ENCODE measurements around the gene SEL1L3.

- PRO-cap = no peak
Observed at GRCh38 chr4:25029236-25029711, 1.5 kb downstream of the LGI2 start.

DNA sequence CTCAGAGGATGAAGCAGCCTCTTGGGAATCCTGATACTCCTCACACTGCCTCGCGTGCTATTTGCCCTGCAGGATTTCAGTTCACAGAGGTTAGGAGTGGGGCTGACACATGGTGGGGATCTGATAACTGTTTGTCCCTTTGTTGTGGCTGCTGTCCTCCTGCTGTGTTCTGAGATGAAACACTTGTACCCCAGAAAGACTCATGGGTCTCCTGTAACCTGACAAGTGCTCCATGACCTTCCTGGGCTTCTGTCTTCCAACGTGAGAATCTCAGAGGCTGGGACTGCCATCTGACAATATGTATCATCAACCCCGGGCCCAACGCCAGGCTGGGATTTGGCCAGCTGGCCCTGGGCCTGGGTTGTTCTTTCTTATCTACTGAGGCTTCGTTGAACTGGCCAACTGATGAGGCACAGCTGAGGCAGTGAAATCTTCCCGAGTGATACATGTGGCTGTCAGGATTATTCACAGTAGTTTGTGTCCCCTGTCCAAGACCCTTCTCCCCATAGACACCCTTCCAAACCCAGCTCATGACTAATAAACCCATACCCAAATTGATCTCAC is 60.8 kb downstream of the SEPSECS start:
- PRO-cap = no peak

DNA sequence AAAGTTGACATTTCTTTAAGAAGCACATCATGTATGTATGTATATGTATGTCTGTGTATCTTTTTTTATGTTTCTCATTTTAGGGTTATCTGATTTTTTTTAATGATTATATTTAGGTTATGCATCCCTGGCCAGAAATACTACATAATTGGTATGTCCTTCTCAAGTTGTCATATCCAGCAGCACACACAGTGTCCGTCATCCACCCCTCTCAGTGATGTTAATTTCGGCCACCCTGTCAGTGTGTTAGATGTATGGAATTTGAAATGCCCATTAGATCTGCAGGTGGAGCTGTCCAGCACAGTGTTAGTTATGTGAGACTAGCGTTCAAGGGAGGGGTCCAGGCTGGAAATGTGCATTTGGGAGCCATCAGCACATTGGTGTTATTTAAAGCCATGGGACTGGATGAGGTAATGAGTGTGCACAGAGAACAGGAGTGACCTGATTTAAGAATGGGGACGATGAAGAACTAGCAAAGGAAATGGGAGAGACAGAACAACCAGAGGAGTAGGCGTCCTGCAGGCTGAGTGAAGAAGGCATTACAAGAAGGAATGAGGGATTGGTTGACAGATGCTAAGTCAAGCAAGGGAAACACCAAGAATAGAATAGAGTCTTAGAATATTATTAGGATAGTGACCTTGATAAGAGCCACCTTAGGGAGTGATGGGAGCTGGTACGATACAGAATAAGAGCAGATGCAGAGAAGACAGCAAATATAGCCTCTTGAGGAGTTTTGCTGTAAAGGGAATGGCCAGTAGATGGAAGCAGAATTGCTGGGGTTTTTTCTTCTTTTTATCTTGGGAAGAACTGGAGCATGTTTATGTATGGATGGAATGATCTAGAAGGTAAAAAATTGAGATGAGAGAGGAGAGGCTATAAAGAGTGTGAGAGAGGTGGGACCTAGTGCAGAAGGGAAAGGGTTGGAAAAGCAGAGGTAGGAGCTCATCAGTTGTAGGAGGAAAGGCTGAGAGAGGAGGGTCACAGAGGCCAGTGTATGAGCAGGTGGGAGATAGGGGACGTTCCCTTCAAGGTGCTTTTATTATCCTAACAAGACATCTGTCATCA is 22.7 kb downstream of the ANAPC4 start:
- PRO-cap = no peak

DNA sequence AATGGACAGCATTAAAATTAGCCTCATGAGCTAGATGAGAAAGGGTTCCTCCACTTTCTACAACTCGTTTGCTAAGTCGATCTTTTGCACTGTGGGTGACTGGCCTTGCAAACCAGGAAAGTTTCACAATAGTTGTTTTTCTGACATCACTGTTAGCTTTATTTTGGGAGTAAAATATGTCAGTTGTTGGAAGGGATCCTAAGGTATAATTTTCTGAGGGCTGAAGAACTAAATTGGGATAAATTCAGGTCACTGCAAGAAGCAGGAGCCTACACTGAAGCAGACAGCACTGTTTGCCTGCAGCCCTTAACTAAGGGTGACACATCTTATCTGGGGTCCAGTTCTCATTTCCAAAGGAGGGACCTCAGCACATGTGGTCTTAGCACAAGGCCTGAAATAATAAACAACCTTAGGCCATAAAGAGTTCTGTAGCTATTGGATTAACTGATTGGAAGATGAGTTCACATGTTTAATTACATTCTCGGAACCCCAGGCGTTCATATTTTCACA is 29.2 kb downstream of the ANAPC4 start:
- PRO-cap = no peak

DNA sequence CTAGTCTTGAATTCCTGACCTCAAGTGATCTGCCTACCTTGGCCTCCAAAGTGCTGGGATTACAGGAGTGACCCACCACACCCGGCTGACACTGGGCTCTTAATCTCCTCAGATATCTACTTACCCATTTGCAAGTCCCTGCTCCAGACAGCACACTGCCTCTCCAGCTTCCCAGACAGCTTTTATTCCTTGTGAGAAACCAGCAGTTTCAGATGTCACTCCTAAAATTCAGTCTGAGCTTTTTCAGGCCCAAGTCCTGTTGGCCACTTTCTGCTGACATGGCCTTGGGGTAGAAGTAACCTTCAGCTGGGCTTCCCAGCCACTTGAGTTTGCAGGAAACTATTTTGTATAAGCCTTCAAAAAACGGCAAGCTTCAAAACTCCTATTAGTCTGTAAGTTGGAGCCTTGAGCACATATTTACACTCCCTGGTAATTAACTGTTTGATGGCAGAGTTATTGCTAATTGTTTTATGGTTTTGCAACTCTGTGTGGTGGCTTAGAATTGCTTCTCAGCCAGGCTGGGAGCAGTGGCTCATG is 86.6 kb upstream of the SLC34A2 start:
- PRO-cap = no peak

- PRO-cap = no peak
Observed at GRCh38 chr4:25788167-25788550, 74.6 kb downstream of the SEL1L3 start.

DNA sequence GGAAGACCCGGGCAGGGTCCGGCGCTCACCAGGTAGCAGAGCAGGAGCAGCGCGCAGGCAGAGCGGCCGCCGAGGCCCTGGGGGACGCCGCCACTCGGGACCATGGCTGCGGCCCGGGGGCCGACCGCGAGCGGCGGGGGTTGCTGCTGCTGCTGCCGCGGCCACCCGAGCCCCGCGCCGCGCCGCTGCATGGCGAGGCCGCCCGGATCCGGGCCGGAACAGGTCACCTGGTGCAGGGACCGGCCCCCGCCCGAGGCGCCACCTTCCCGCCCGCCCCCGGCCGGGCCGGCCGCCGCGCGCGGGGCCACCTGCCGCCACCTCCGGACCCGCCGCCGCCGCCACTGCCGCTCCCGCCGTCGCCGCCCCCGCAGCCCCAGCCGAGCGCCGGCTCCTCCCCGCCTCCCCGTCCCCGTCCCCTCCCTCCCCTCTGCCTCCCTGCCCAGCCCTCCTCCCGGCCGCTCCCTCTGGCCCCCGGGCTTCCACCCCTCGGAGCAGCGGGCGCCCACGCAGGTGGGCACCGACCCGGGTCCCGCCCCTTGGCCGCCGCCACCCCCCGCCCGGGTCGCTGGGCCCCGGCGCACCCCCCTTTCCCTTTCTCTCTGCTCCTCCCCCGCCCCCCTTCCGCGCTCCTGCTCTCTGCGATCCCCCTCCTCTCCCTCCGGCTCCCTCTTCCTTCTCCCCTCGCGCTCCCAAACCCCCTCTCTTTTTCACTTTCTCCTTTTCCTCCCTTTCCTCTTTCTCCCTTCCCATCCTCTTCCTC is at the start of gene SEL1L3:
TSS of gene SEL1L3 (minus strand) at position 343 of the 760 bp plus-strand sequence.
- PRO-cap = bidirectional peak, plus-strand start at position 486 of the sequence, minus-strand start at position 343 of the sequence

- PRO-cap = no peak
Observed at GRCh38 chr4:25874558-25875043, 11.8 kb upstream of the SEL1L3 start.

DNA sequence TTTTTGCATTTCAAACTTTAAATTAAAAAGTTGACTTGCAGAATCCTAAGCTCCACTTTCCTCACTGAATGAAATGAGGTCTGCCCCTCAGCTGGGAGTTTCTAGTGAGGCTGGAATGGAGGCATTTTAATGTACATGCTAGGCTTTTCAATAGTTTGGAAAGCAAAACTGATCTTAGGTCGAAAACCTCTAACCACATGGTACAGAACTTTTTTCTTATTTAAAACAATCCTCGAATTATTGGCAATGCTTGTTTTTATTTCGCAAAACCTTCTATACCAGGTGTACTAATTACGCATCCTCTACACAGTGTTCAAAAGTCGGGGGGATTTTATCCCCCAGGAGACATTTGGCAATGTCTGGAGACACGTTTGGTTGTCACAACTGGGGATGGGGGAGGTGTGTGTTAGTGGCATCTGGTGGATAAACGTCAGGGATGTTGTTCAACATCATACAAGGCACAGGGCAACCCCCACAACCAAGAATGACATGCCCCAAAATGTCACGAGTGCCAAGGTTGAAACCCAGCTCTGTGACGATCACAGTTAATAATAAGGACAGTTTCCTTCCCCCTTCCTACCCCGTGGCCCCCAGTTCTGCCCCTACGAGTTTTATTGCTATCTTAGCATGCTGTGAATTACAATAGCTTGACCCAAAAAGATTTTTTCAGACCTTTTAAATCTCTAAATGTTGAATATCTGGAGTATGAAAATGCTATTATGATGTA is 15.8 kb upstream of the SEL1L3 start:
- PRO-cap = no peak

GRCh38 chr4:26074784-26075134 is 160.7 kb downstream of the SMIM20 start:
- PRO-cap = unidirectional peak, plus-strand start at chr4:26074888

GRCh38 chr4:26088494-26089097 is 174.6 kb downstream of the SMIM20 start:
- PRO-cap = no peak

DNA sequence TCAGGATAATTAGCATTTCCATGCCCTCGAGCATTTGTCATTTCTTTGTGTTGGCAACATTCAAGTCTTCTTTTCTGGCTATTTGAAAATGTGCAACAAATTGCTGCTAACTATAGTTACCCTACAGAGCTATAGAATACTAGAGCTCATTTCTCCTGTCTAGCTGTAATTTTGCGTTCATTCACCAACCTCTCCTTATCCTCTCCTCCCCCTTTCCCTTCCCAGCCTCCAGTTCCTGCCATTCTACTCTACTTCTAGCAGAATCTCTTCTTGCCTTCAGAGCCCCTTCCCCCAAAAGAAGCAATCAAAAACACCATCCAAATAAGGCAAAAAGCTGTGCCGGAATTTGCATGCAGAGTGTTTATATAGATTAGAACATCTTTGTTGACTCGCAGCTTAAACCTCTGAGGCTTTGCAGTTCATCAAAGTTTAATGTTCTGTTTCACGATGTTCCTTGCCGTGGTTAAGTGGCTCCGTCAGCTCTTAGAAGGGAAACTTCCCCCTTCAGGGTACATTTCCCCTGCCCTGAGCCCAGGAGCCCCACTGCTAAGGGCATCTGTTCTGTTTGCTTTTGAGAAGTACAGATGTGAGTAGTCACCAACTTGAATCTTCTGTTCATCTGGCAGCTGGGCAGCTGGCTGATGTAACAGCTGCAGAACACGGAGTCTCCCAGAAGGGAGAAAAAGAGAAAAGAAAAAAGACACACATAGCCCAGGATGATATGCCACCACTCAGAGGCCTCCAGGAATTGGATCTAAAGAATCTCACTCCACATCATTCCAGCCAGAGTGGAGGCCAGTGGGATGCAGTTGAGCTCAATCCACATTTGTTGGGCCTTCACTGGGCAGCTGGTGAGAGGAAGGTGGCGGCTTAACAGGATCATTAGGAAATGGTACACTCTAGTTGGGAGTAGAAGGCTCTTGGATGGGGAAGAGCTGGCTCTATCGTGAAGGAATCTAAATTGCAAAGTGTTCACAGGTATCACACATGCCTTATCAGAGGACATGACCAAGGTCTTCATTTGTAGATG is 178.9 kb upstream of the RBPJ start:
- PRO-cap = no peak

- PRO-cap = no peak
Observed at GRCh38 chr4:26174943-26175666, 145.7 kb upstream of the RBPJ start.

GRCh38 chr4:26838052-26838600 is 22.5 kb upstream of the STIM2 start:
- PRO-cap = no peak

GRCh38 chr4:26861080-26861724 is 561 bp downstream of the STIM2 start:
- PRO-cap = bidirectional peak, plus-strand start at chr4:26861616, minus-strand start at chr4:26861540

GRCh38 chr4:26864770-26865382 is 4.2 kb downstream of the STIM2 start:
- PRO-cap = no peak

DNA sequence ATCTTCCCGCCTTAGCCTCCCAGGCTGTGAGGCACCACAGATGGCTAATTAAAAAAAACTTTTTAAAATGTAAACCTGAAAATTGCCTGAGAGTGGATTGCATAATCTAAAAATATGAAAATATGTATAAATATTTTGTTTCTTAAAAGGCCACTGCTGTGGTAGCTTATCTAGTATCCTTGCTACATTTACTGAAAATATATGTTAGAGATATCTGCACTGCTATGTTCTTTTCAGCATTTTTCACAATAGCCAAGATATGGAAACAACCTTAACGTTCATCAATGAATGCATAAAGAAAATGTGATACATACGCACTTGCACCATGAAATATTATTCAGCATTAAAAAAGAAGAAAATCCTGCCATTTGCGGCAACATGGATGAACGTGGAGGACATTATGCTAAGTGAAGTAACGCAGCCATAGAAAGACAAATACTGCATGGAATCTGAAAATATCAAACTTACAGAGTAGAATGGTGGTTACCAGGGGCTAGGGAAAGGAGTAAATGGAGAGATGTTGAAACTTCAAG is 9.1 kb downstream of the STIM2 start:
- PRO-cap = no peak

DNA sequence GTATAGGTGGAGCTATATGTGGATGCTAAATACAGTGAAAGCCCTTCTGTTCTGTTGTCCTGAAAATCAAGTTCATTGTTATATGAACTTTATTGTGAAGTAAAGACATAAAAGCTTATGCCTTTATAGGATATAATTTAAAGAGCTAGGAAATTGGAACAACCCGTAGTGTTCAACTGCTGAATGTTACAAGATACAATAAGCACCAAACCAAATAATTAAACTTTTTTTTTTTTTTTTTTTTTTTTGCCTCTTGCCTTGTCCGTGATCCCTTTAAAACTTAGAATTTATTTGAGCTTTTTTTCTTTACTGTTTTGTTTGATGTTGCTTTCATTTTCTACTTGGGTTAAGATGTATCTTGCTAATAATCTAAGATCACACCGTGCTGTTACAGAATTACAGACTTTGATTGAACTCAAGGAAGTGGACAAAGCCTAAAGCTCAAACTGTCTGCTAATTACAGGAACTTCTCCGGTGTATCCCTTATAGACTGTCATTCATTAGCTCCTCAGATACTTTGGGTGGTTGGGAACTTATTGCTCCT is 26.4 kb downstream of the STIM2 start:
- PRO-cap = no peak

DNA sequence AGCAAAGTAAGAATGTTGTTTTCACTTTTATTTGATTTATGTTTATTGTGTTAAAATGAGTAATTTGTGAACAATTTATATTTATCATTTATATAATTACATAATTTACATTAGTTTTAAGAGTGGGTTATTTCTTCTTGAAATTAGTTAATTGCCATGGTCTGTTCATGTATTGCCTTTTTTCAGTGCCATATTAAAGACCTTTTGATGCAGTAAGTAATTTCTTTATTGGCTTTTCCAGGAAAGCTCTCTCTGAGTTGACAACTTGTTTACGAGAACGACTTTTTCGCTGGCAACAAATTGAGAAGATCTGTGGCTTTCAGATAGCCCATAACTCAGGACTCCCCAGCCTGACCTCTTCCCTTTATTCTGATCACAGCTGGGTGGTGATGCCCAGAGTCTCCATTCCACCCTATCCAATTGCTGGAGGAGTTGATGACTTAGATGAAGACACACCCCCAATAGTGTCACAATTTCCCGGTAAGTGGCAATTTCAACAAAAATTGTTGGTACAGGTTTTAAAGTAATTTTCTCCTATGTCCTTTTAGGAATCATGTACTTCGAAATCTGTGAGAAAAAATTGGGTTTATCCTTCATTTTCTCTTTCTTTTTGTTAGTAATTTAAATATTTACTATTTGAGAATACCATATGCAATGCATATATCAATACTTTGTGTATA is 148.0 kb downstream of the STIM2 start:
- PRO-cap = no peak

- PRO-cap = no peak
Observed at GRCh38 chr4:27084640-27085038, 224.0 kb downstream of the STIM2 start.

Data from left colon (tissue), 1 donor.